AG08470 (cell line): ENCODE results near the genes SRPX2, TCEAL2, GPRASP2 and BEX1.

- RRBS = no CpG with 5 or more reads among the region's 2 CpGs
These were observed 317.7 kb downstream of the RPA4 start for GRCh38 chrX:97201346-97201839.

DNA sequence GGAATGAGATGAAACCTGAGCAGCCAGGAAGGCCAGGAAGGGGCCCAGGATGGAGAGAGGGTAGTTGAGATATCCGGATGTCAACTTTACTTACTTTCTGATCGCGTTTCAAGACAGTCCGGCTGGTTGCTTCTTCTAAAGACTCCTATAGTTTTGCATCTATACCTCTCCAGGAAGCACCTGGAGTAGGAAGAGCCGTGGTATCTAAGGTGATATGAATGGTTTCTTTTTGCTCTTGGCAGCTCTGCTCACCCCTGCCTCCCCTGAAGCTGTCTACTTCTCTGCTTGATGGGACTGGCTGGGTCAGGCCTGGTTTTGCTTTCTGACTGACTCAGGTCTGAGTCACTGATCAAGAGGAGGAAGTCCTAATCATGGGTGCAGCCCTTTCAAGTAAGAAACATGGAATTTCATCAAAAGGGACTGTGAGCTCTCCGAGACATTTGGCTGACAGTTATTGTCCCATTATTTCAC is 733.3 kb downstream of the RPA4 start:
- RRBS = 70% methylated on average over 2 of the region's 6 CpGs

DNA sequence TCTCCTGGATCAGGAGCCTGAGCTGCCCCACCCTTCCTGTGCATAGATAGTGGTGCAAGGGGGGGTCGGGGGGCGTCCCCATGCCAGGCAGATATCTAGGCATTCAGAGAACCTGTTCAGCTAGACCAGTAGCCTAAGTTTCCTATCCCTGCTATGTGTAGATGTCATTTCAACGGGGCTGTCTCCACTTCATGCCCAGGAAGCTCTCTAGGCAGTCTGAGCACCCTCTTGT is 941.0 kb downstream of the PCDH19 start:
- RRBS = no CpG with 5 or more reads among the region's 3 CpGs

GRCh38 chrX:100643831-100644899 is at the start of gene SRPX2:
TSS of gene SRPX2 (plus strand) at chrX:100644199.
- RRBS = no CpG with 5 or more reads among the region's 13 CpGs

- RRBS = no CpG with 5 or more reads among the region's 1 CpG
These were observed 3.0 kb downstream of the SRPX2 start for GRCh38 chrX:100646961-100647478.

- RRBS = no CpG with 5 or more reads among the region's 2 CpGs
These were observed 6.8 kb downstream of the SRPX2 start for GRCh38 chrX:100650635-100651384.

GRCh38 chrX:100743128-100743698 is 11.3 kb upstream of the SYTL4 start:
- RRBS = no CpG with 5 or more reads among the region's 1 CpG

DNA sequence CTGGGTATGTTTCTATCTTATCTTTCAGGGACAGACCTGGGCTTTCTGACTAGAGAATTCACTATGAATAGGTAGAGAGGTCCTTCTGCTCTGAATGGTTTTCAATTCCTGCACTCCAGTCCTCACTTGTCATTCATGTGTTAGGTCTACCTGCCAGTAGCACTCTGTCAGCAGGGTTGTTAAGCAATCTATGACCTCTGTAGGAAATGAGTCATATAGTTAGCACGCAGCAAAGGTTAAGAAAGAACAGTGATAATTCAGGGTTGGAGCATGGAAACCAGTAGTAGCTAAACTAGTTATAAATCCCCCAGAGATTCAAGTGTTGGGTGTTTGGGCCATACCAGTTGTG is 24.9 kb downstream of the ARL13A start:
- RRBS = no CpG with 5 or more reads among the region's 1 CpG

GRCh38 chrX:101029127-101029690 is 22.7 kb downstream of the TRMT2B start:
- RRBS = no CpG with 5 or more reads among the region's 1 CpG

GRCh38 chrX:101347820-101348203 is 730 bp downstream of the TIMM8A start:
- RRBS = no CpG with 5 or more reads among the region's 6 CpGs

- RRBS = no CpG with 5 or more reads among the region's 6 CpGs
These were observed 18.0 kb downstream of the HNRNPH2 start for GRCh38 chrX:101425924-101426487.

DNA sequence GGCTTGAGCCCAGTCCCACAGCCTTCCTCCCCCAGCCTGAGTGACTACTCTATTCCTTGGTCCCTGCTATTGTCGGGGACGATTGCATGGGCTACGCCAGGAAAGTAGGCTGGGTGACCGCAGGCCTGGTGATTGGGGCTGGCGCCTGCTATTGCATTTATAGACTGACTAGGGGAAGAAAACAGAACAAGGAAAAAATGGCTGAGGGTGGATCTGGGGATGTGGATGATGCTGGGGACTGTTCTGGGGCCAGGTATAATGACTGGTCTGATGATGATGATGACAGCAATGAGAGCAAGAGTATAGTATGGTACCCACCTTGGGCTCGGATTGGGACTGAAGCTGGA is 1.9 kb downstream of the ARMCX3 start:
- RRBS = no CpG with 5 or more reads among the region's 6 CpGs

DNA sequence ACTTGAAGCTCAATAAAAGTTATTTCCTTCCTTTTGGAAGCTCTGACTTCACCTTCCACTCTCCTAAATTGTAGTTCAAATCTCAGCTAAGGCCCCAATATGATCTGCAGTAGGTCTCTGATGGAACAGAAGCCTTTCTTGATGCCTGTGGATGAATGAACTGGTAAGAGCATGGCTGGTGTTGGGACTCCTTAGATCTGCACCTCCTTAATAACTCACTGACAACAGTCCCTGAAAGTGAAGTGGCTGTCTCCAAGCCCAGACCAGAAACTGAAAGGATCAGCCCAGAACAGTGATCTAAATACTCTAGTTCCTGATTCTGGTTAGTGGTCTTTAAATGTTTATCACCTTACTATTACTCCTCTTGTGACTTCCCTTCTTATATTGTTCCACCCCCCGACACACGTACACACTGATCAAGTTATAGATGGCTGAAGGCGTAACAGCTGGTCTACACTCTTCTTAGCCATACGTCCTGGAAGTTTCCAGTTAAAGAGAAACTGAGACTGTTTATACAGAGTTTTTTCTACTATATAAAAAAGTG is 33.8 kb upstream of the ARMCX2 start:
- RRBS = no CpG with 5 or more reads among the region's 4 CpGs

GRCh38 chrX:102125266-102125873 is at the start of gene TCEAL2:
TSS of gene TCEAL2 (plus strand) at chrX:102125679.
- RRBS = 32% methylated on average over 11 of the region's 44 CpGs

- RRBS = no CpG with 5 or more reads among the region's 6 CpGs
These were observed 960 bp downstream of the BEX5 start for GRCh38 chrX:102154872-102155161.

DNA sequence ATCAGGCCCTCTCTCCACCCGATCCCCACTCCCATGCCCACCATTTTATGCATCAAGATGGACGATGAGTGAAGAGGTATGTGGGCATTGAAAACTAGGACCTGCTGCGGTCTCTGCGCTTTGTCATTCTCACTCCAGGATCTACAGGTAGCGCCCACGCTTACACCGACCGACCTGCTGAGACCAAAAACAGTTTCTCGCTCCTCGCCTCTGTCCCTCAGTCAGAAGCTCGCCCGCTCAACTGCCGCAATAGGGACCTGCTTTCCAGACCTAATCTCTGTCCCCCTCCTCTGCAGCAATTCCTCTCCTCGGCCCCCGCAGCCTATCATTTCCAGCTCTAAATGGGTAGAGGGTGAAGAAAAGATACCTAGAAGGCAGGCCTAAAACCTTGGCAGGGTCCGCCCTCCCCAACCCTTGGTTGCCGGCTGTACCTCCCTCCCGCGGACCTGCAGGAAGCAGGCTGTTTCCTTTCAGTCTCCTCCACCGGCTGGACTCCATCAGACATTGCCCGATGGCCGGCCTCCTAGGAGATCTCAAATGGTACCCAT is 541 bp downstream of the BEX5 start:
- RRBS = 29% methylated on average over 4 of the region's 22 CpGs

DNA sequence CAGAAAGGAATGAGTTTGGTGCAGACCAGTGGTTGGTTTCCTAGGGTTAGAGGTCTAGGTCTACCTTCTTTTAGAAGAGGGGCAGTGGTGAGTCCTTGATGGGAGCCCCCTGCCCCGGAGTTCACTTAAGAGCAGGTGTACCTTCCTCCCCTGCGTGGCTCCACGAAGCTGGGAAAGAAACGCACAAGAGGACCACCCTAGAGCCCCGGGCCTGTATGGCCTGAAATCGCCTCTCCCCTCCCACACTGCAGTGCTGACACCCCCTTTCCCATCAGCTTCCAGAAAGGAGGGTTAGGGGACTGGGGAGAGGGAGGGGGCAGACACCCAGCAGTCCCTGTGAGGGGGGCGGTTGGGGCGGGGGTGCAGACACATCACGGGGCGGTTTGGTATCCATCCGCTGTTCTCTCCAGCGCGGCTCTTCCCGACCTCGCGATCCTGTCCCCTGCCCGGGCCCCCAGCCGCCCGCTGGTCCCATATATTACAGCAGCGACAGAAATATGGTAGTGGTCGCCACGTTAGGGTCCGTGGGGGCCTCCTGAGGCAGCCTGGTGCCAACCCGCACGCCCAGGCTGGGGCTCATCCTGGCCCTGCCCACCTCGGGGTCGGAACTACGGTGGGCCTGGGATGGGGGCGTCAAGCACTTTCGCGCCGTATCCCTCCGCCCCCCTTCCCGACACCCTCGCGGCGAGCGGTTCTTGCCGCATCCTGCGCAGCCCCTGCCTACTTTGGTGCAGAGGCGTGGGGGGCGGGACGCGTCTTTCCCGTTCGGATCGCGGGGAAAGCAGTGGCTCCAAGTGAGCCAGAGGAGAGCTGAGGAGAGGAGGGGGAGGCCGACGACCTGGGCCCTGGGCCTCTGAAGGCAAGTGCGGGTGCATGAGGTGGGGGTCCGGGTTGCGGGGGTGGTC is at the start of gene GPRASP2:
Gene GPRASP2 (plus strand): TSS at position 755 of the 905 bp plus-strand sequence.
- RRBS = 31% methylated on average over 2 of the region's 53 CpGs

- RRBS = 20% methylated on average over 7 of the region's 70 CpGs
These were observed at the start of gene BEX1 for GRCh38 chrX:103063451-103064632. TSS of gene BEX1 (minus strand) at chrX:103064171.

DNA sequence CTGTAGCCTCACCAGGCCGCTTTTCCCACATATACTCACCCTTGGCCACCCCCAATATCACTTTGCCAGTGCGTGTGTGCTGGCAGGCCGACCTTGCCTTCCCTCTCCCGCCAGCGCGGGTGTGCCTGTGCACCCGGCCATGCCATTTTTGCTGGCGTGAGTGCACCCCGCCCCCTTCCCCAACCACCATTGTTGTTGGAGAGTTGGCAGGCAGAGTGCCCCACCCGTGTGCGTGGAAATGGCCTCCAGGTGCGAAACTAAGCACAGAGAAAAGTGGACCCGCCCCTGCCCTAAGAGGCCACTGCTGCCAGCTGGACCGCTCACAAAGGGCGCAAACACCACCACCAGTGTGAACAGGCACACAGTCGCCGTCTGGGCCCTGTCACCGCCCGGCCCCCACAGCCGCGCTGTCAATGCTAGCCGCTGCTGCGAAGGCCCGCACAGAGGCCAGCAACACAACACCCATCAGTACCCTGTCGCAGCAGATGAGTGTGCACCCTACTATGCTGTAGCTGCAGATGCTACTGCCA is 6.0 kb downstream of the BEX4 start:
- RRBS = no CpG with 5 or more reads among the region's 25 CpGs

- RRBS = no CpG with 5 or more reads among the region's 3 CpGs
These were observed 16.3 kb downstream of the RAB40A start for GRCh38 chrX:103502874-103503417.